ENCODE measurements around a stretch of chr4.

GRCh38 chr4:108165996-108166360, 2.8 kb downstream of the LEF1 start:
- RRBS = no CpG with 5 or more reads among the region's 12 CpGs

GRCh38 chr4:108653336-108654264, 3.2 kb downstream of the OSTC start:
- RRBS = no CpG with 5 or more reads among the region's 2 CpGs

DNA sequence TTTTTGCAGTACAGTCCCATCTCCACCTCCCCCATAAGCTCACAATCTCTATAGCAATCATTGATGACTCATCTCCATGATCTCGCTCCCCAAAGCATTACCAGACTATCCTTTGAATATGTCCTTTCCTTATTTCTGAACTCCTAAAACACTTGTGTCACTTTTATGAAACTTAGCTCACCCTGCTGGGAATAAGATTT, 224.8 kb upstream of the ETNPPL start:
- RRBS = no CpG with 5 or more reads among the region's 1 CpG

GRCh38 chr4:109184369-109184784, 118.1 kb downstream of the COL25A1 start:
- RRBS = no CpG with 5 or more reads among the region's 6 CpGs

- RRBS = no CpG with 5 or more reads among the region's 5 CpGs
Observed at GRCh38 chr4:109703871-109704463, 722 bp upstream of the CASP6 start.

DNA sequence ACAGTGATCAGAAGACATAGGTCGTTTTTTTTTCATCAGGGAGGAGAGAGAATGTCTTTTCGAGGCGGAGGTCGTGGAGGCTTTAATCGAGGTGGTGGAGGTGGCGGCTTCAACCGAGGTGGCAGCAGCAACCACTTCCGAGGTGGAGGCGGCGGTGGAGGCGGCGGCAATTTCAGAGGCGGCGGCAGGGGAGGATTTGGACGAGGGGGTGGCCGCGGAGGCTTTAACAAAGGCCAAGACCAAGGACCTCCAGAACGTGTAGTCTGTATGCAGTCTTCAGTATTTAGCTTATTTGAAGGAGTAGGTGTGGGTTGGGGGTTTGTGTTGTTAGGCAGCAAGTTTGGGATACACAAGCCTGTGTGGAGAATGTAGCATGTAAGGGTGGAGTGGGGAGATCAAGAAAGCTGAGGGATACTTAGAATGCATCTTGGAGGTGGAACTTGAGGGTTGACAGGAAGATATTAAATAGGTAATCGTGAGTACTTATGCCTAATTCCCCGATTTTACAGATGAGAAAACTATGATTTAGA, 617 bp downstream of the GAR1 start:
- RRBS = no CpG with 5 or more reads among the region's 20 CpGs

DNA sequence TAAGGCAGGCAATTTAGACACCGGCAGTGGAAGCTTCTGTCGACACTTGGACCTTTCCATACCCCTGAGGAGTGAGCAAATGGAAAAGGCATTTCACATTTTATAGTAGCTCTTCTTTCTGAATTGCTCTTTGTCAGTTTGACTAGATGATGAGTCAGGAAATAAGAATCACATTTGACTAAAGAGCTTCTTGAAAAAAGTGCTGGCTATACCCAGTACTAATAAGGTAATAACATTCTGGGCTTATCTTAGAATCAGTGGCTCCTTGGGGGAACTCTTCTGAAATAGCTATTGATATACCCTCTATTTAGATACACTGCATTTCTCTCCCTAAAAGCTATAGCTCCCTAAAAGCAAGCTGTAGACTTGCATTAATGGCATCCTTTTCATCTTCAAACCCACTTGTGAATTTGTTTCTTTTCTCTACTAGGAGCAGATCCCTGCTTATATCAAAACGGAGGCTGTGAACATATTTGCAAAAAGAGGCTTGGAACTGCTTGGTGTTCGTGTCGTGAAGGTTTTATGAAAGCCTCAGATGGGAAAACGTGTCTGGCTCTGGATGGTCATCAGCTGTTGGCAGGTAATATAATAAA, 67.8 kb downstream of the EGF start:
- RRBS = no CpG with 5 or more reads among the region's 6 CpGs

- RRBS = no CpG with 5 or more reads among the region's 13 CpGs
Observed at GRCh38 chr4:109988929-109989499, 76.3 kb downstream of the EGF start.

DNA sequence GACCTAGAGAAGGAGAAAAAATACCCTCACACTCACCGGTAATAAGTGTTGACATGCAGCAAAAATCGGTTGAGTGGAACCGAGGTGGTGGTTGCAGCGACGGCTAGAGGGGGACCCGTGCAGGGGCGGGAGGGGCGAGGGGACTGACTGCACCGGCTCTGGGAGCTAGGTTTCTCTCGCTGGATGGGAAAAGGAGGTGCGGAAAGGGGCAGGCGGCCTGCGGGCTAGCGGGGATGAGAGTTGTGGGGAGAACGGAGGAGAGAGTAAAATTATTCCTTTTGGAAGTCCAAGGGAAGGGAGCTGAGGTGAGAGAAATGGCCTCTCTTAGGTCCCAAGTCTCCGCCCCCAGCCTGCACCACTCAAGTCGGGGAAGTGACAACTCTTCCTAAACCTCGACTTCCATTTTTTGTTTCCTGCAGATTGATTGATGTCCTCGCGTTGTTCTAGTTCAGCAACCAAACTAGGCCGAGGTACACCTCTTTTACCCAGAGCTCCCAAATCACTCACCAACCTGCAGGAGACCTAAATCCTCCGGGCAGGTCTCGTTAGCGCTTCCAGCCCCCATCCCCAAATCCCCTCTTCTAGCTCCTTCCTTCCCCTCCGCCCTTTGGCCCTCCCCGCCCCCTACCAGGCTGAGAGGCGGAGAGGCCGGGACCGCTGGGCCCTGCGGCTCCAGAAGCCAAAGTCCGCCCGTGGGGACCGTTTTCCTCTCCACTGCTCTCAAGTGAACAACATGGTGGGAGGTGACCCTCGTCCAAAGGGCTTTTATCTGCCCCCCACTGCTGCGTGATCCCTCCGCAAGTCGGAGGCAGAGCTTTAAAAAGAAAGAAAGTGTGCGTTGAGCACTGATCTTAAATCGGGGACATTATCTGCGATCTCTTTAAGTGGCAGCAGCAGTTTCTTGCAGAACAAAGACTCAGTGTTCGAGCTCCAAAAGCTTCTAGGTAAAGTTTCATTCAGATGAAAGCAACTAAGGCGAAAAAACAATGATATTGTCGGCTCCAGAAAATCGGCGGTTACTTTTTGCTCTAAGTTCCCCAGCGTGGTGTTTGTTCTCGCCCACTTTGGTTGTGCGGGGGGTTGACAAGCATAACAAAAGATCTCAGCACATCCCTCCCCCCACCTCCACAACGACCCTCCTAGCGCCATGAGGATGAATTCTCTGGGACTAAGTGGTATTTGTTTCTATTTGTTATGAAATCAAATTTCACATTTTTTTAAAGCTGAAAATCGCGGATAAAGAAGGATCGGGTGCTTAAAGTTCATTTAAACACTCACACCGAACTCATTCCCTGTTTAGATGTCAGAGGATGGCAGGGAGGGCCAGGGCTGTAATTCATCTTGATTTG, 7.1 kb downstream of the PITX2 start:
- RRBS = 10% methylated on average over 2 of the region's 54 CpGs

DNA sequence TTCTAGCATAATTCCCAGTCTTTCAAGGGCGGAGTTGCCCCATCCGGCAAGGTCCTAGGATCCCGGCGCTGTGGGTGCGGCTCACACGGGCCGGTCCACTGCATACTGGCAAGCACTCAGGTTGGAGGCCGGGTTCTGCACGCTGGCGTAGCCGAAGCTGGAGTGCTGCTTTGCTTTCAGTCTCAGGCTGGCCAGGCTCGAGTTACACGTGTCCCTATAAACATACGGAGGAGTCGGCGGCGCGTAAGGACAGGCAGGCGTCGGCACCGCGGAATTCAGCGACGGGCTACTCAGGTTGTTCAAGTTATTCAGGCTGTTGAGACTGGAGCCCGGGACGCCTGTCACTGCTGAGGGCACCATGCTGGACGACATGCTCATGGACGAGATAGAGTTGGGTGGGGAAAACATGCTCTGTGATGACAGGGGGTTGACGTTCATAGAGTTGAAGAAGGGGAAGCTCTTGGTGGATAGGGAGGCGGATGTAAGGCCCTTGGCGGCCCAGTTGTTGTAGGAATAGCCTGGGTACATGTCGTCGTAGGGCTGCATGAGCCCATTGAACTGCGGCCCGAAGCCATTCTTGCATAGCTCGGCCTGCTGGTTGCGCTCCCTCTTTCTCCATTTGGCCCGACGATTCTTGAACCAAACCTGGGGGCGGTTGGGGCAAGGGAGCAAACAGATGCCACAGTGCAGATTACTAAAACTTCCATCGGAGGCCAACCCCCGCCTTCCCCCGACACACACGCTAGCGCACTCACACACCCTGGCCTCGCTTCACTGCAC, 4.6 kb downstream of the PITX2 start:
- RRBS = 12% methylated on average over 2 of the region's 46 CpGs

GRCh38 chr4:110621065-110621884, 1.6 kb downstream of the PITX2 start:
- RRBS = 13% methylated on average over 13 of the region's 58 CpGs

DNA sequence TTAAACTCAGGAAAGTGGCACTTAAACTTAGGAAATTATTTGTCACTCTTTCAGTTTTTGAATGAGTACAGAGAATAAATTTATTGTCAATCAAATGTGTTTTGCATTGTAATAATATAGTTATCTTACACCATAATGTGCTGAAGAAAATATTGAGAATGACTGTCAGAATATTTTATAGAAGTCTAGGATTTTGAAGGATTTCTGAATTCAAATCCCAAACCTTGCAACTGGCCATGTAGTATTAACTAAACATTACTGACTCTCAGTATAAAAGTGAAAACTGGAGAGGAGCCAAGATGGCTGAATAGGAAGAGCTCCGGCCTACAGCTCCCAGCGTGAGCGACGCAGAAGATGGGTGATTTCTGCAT, 713.8 kb upstream of the PITX2 start:
- RRBS = no CpG with 5 or more reads among the region's 4 CpGs

DNA sequence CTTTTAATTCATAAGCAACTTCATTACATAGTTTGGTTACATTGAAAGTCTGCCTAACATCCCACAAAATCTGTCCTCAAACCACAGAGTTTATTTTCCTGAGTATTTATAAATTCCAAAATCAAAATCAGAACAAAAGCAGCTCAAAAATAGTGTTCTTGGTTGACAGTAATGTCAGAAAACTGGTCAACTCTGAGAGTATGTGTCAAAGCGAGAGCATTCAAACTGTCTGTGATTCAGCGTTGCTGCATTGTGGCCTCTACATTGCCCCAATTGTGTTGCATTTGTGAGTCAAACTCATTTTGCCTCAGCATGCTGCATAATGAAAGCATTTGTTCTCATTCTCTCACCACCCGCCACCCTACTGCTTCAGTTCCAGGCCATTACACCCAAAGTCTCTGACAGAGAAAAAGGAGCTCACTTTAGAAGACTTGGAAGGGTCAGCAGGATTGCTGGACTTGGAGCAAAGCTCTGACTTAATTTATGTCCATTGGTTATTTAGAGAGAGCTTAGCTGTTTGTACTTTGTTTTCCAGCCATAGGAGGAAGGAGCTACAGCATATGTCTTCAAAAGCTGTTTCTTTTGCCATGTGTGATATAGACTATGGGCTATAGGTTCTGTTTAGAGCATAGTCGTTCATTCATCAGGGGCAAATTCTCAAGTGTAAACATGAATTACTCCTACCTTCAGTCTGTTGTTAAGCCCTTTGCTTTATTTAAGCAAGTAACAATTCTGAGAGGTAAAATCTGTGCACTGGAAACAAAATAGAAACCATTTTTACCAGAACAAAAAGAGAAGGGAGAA, 153.6 kb upstream of the ANK2 start:
- RRBS = no CpG with 5 or more reads among the region's 4 CpGs

GRCh38 chr4:113517440-113517808, 244.1 kb downstream of the CAMK2D start:
- RRBS = no CpG with 5 or more reads among the region's 1 CpG

DNA sequence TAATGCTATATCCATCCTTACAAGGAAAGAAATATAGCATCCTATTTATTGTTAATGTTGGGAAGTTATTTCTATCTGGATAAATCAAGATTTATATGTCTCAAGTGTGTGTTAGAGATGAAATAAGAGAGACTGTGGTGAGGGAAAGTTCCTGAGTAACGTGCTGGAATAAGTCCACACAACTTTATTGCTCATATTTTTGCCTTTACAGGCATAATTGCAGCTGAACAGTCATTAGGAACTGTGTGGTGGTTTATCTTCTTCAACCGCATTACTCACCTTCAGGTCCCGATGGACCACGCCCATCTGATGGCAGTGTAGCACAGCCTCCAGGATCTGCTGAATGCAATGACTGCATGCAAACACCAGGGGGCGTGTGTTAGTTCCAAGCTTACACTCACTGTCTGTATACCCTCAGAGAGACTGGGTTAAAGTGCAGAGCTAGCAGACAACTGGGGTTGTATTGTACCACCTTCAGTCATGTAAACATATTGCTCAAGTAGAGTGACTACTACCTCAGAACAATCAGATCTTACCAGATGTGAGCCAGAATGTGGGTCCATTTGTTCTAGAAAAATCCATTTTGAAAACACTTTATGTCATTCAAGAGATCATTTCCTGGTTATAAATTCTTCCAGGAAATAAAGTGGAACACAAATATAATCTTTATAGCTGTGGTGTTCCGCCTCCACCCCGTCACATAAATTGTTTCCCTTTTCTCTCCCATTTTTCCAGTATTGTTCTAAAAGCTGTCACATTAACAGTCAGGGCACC, 214.0 kb downstream of the CAMK2D start:
- RRBS = no CpG with 5 or more reads among the region's 7 CpGs

DNA sequence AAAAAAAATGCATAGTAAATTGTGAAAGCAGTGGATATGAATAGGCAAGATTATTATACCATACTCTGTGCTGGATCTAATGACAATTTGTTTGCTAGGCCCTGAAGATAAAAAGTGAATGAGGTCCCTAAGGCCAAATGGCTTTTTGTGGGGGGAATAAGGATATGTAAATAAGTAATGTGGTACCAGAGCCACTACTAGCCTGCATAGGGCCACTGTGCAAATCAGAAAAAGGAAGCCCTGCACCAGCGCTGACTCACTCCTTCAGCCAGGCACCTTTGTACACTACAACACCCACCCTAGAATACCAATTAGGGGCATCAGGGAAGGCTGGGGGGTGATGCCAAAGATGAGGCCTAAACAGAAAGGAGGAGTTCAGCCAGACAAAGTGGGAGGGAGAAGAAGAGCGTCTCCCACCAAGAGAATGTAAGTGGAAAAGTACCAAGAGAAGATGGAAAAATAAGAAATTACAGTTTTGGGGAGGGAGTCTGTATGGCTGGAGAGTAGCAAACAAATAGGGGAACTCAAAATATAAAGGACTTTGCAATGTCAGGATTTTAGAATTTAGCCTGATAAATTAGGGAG, 122.2 kb downstream of the CAMK2D start:
- RRBS = no CpG with 5 or more reads among the region's 2 CpGs

GRCh38 chr4:113682988-113683625, 78.4 kb downstream of the CAMK2D start:
- RRBS = no CpG with 5 or more reads among the region's 4 CpGs

GRCh38 chr4:113845060-113845529, 83.6 kb upstream of the CAMK2D start:
- RRBS = no CpG with 5 or more reads among the region's 5 CpGs

GRCh38 chr4:113901737-113902623, 77.5 kb downstream of the ARSJ start:
- RRBS = no CpG with 5 or more reads among the region's 11 CpGs

- RRBS = no CpG with 5 or more reads among the region's 35 CpGs
Observed at GRCh38 chr4:113978542-113979361, 695 bp downstream of the ARSJ start.